Ovary (tissue), 7 donors: ENCODE results near the genes ANGPTL7, AGTRAP and VPS13D.

DNA sequence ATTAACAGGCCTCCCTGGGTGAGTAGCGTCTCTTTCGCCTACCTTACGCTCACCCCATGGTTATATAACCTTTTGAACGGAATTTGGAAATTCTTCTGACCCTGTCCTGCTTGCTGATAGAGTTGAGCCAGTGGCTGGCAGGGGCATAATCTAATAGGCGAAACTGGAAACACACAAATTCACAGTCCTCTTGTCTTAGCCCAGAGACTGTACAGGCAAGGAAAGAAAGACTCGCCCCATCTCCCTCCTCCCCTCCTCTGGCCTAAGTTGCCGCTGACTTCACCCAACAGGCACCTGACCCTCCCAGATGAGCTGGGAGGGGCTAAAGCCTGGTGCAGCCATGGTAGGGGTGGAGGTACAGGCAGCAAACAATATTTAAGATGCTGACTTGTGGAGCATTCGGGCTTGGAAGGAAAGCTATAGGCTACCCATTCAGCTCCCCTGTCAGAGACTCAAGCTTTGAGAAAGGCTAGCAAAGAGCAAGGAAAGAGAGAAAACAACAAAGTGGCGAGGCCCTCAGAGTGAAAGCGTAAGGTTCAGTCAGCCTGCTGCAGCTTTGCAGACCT is at the start of gene ANGPTL7:
Gene ANGPTL7, plus strand, starts transcription at position 402 of the 566 bp plus-strand sequence.
- PRO-cap, 7 experiments = no peak in any of the 7 experiments
- RAMPAGE, long total RNA, 2 experiments = no peak in any of the 2 experiments

DNA sequence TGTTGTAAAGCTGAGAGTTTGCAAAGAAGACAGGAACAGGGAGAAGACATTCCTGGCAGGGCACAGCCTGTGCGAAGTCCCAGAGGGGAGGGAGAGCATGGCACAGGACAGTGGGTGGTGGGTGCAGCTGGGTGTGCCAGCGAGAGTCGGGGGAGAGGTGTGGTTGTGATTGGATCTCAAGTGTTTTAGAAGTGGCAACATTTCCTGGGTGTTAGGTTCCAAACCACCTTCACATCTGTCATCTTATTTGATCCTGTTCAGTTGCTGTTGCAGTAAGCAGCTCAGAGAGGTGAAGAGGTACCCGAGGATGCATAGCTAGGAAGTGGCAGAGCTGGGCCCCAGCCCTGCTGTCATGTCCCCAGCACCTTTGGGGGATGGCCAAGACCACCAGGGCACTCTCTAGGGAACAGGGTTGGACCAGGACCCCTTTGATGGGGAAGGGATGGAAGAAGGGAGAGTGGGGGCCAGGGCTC is 22.0 kb upstream of the DISP3 start:
- PRO-cap, 7 experiments = no peak in any of the 7 experiments
- RAMPAGE, long total RNA, 2 experiments = no peak in any of the 2 experiments

- PRO-cap, 7 experiments = no peak in any of the 7 experiments
- RAMPAGE, long total RNA, 2 experiments = no peak in any of the 2 experiments
Measured at GRCh38 chr1:11675861-11676850, 4.8 kb downstream of the MAD2L2 start.

- PRO-cap, 7 experiments = no peak in any of the 7 experiments
- RAMPAGE, long total RNA, 2 experiments = no peak in any of the 2 experiments
Measured at GRCh38 chr1:11707657-11708067, 16.2 kb downstream of the DRAXIN start.

GRCh38 chr1:11735736-11736343 is at the start of gene AGTRAP:
Gene AGTRAP (plus strand): TSS chr1:11736136.
- PRO-cap, 7 experiments = peak in 7 of 7 experiments; most common plus-strand start chr1:11736136 (in 5); most common minus-strand start chr1:11736000 (in 5)
- RAMPAGE, long total RNA, 2 experiments = start-site peak on the plus strand in 1 of 2 experiments, at chr1:11736121-11736179 at its widest, 353 reads per replicate

DNA sequence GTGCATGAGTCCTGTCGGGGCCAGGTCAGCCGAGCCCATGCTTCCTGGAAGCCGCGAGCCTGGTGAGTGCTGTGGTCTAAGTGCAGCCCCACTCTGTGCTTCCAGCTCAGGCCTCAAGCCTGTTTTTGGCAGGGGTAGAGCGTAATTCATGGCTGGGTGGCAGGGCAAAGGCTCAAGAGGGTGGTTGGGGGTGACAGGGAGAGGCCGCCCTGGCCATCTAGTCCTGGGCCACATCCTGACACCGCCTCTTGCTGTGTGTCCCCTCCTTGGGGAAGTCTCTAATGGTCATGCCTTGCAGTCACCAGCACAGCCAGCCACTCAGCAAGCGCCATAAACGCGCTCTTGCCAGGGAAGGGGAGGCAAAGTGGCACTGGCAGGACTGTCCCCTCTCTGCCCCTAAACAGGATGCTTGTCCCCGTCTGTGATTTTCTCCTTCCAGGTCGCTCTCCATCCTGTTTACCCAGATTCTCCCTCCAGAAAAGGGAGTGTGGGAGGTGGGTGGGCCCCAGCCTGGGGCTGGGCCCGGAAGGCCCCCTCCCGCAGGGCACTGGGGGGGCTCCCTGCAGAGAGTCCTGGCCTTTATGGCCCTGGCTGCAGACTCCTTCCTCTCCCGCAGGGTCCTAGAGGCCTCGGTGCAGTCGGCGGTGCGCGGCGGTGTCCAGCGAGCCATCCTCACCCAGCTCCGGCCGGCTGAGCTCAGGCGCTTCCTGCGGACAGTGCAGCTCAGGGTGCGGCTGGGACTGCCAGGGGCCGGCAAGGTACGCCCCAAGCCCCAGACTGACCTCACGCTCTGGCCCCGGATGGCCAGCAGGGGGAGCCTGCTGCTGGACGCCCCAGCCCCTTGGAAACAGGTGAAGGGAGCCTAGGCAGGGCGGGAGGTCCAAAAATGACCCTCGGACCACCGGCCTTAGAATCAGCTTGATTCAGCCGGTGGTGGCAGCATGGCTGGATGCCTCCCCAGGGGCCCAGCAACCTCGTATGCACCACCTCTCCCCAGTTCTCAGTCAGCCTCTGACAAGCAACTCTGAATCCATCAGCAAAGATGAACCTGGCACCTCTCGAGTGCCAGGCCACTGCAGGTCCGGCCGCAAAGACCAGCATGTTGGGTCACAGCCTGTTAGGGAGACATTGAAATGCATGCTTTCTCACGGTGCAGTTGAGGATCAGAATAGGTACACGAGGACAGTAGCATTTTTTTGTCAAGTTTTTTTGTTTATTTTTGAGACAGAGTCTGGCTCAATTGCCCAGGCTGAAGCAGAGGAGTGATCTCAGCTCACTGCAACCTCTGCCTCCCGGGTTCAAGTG is 20.8 kb downstream of the MTHFR start:
- PRO-cap, 7 experiments = peak in 7 of 7 experiments; most common plus-strand start position 635 of the sequence (in 7); most common minus-strand start position 489 of the sequence (in 3)
- RAMPAGE, long total RNA, 2 experiments = no peak in any of the 2 experiments

GRCh38 chr1:11794930-11796190 is 10.4 kb downstream of the MTHFR start:
- PRO-cap, 7 experiments = no peak in any of the 7 experiments
- RAMPAGE, long total RNA, 2 experiments = no peak in any of the 2 experiments

- PRO-cap, 7 experiments = no peak in any of the 7 experiments
- RAMPAGE, long total RNA, 2 experiments = no peak in any of the 2 experiments
Measured at GRCh38 chr1:11919447-11920666, 6.4 kb downstream of the KIAA2013 start.

DNA sequence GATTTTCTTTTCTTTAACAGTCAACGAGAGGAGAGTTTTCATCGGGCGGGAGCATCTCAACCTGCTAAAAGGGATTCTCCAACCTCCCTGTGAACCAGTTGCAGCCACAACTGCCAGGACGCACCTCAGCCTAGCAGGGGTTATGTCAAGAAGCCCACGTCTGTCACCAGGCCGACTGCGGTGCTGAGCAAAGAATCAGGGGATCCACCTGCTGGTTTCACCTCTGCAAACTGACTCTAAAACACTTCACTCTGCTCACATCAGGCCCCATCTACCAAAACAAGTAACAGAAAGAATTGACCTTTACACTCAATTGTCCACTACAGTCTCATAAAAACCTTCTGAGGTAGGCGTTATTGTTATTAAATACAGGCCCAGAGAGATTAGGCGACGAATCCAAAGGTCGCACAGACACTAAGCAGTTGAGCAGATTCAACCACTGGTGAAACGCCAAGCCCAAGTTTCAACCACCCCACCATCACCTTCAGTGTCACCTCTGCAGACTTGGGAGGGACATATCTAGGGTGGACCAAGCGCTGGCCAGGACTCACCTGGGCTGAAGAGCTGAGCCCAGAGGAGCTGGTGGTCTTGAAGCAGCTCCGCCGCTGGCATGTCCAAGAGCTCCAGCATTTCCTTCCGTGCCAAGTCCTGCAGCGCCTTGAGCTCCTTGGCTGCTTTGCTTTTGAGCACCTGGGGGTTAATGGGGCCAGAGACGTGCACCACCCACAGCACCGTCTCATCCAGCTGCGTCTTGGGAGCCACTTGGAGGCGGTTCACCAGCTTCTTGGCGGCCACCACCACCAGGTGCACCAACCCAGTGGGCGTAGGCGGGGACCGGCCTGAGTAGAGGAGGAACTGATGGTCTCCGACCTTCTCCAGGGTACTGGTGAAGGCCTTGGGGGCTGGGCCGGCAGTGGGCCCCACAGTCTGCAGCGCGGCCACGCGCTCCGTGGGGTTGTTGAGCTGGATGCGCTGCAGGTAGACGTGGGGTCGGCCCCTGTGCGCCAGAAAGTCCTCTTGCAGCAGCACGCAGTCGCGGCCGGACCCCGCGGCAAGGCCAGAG is 1.2 kb downstream of the KIAA2013 start:
- PRO-cap, 7 experiments = no peak in any of the 7 experiments
- RAMPAGE, long total RNA, 2 experiments = no peak in any of the 2 experiments

- PRO-cap, 7 experiments = no peak in any of the 7 experiments
- RAMPAGE, long total RNA, 2 experiments = no peak in any of the 2 experiments
Measured at GRCh38 chr1:11991933-11992229, 11.6 kb downstream of the MFN2 start.

- PRO-cap, 7 experiments = no peak in any of the 7 experiments
- RAMPAGE, long total RNA, 2 experiments = no peak in any of the 2 experiments
Measured at GRCh38 chr1:12001980-12002465, 17.3 kb upstream of the MIIP start.

DNA sequence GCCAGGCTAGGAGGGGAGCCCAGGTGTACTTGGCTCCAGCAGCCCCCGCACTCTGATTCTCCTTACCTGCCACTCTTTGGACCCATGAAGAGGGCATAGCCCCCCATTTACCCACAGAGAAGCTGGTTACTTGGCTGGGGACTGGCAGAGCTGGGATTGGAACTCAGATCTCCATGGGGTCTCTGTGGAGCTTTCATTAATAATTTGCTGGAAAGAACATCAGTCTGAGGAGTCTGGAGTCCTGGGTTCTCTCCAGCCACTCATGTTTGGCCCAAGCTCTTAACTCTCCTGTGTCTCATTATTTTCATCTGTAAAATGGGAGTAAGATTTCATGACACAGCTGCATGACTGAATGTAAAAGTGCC is 8.9 kb upstream of the MIIP start:
- PRO-cap, 7 experiments = no peak in any of the 7 experiments
- RAMPAGE, long total RNA, 2 experiments = no peak in any of the 2 experiments

- PRO-cap, 7 experiments = peak in 1 of 7 experiments; most common minus-strand start chr1:12079659 (in 1)
- RAMPAGE, long total RNA, 2 experiments = no peak in any of the 2 experiments
Measured at GRCh38 chr1:12079536-12079884, 16.4 kb downstream of the TNFRSF8 start.

DNA sequence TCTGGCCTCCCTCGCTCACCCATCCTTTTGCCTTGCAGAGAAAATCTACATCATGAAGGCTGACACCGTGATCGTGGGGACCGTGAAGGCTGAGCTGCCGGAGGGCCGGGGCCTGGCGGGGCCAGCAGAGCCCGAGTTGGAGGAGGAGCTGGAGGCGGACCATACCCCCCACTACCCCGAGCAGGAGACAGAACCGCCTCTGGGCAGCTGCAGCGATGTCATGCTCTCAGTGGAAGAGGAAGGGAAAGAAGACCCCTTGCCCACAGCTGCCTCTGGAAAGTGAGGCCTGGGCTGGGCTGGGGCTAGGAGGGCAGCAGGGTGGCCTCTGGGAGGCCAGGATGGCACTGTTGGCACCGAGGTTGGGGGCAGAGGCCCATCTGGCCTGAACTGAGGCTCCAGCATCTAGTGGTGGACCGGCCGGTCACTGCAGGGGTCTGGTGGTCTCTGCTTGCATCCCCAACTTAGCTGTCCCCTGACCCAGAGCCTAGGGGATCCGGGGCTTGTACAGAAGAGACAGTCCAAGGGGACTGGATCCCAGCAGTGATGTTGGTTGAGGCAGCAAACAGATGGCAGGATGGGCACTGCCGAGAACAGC is 24.4 kb upstream of the TNFRSF1B start:
- PRO-cap, 7 experiments = no peak in any of the 7 experiments
- RAMPAGE, long total RNA, 2 experiments = no peak in any of the 2 experiments

DNA sequence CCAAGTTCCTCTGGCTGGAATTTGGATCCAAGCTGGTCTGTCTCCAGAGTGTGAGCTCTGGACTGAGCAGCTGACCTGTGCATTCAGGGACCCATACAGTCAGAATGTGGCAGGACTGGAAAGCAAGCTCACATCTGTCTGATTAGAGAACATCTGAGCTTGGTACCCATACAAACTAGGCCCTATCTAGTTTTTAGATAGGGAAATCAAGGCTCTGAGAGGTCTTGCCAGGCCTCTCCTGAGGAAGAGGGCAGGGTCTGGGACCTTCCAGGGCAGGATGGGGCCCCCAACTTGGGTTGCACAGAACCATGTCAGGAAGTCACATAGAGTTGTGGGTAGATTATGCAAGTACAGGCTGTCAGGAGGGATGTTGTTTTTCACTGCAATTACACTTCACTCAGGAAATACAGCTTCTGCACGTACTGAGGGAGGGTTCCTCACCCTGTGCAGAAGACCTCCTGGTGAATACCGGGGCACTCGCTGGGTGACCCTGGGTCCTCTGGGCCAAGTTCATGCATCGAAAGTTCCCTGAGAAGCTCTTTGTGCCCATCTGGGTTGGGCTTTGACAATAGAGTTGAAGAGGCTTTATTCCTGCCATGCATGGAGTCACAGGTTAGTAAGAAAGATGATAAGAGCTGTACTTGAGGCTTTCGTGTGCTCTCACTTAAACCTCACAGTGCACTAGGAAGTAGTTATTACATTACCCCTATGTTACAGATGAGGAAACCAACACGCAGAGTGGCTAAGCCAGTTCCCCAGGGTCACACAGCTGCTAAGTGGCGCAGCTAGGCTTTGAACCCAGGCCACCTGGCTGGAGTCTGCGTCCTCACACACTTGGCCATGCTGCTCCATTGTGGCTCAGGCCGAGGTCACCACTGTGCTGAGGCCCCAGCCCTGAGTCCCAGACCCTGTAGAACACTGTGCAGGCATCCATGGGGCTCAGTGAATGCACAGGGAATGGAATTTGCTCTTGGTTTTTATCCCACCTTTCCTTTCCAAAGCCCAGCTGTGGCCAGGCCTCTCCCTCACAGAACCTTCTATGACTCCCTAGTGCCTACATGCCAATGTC is 16.2 kb upstream of the TNFRSF1B start:
- PRO-cap, 7 experiments = no peak in any of the 7 experiments
- RAMPAGE, long total RNA, 2 experiments = no peak in any of the 2 experiments

DNA sequence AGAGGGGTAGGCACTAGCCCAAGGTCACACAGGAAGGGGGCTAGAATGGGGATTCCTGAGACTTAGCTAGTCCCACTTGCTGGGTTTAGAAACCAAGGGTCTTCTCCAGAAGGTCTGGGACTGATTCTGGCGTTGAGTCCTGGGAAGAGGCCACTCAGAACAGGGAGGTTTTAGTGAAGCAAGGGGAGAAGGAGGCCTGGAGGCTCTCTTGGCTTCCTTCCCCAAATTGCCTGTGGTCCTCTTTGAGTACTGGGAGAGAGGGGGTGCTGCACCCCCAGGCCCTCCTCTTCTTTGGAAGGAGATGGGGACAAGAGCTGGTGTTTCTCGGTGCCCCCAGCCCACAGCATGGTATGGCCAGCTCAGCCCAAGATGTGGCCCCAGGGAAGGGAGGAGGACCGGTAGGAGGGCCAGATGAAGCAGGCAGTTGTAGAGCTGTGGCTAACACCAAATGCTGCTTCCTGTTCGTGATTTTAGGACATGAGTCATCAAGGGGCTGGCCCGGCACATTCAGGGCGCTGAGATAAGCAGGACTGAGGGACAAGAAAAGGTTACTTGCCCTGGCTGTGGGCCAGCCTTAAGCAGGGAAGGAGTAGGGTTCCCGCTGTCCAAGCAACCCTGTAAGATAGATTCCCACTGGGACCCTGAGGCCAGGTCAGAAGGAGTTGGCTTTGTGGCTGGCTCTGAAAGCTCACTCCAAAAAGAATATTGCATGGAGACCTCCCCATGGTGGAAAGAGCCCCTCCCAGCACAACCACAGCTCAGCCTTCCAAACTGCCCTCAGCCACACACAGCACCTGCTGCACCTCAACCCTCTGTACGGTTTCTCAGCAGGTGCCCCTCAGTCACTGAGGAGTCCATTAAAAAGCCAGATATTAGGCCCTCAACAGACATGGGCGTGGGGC is 5.0 kb upstream of the TNFRSF1B start:
- PRO-cap, 7 experiments = no peak in any of the 7 experiments
- RAMPAGE, long total RNA, 2 experiments = no peak in any of the 2 experiments

DNA sequence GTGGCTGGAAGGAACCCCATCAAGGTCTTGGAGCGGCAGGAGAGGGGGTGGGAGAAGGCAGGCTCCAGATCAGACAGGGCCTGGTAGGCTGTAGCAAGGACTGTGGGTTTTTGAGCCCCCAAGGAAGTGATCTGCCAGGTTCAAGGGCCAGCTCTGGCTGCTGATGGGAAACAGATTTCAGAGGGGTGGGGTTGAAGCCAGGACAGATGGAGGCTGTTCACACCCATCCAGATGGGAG is 24.6 kb upstream of the VPS13D start:
- PRO-cap, 7 experiments = no peak in any of the 7 experiments
- RAMPAGE, long total RNA, 2 experiments = no peak in any of the 2 experiments

DNA sequence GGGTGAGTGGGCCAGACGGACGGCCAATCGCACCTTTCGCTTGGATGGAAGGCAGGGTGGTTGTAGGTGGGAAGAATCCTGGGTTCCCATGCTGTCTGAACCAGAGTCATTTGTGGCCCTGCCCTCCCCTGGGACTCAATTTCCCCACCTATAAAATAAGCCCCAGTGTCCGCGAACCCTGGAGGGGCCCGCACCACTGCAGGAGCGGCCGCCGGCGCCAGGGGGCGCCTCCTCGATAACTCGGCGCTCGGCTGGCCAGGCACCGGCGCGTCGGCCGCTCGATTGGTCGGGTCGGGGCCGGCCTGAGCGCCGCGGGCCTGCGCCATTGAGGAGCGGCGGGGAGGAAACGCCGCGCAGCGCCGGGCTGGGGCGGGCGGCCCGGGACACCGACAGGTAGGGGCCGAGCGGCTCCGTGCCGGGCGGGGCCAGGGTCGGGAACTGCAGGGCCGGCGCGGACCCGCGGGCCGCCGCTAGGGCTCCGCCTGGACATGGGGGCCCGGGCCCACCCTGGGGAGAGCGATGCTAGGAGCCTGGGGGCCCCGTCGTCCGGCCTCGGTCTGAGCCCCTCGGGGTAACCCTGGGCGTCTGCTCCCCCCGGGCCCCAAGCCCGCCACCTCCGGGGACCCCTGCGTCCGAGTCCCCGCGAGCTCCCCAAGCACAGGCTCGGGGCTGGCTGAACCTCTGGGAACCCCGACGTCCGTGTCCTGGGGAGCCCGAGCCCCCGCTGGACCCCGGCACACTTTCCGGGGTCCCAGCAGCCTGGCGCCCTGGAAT is at the start of gene VPS13D:
Gene VPS13D, plus strand, starts transcription at position 303 of the 774 bp plus-strand sequence.
- PRO-cap, 7 experiments = peak in 7 of 7 experiments; most common plus-strand start position 325 of the sequence (in 6); most common minus-strand start position 206 of the sequence (in 2)
- RAMPAGE, long total RNA, 2 experiments = start-site peak on the plus strand in 2 of 2 experiments, centred at positions 334 to 346 of the sequence, 233 to 407 reads per replicate

DNA sequence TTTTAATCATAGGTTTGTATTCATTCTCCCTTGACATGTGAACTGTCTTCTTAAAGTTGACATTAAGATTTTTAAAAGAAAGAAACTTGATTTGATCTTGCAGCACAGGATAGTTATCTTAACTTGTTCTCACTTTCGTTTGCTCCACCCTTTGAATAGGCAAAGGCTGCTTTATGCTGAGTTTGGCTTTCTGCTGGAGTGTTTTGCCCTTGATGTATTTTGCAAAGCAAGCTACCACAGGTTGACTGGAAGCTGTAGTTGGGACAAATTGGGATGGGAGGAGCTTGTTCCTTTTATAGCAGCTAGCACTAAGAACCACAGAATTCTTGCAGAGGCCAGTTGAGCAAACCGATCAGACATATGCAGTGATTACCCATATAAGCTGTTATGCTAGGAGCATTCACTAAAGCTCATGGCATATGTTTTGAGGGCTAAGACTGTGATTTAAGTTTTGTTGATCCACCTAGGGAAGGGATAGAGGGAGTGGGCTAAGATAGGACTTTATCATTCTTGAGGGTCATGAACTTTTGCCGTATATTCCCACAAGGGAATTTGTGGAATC is 130.0 kb downstream of the VPS13D start:
- PRO-cap, 7 experiments = no peak in any of the 7 experiments
- RAMPAGE, long total RNA, 2 experiments = no peak in any of the 2 experiments

DNA sequence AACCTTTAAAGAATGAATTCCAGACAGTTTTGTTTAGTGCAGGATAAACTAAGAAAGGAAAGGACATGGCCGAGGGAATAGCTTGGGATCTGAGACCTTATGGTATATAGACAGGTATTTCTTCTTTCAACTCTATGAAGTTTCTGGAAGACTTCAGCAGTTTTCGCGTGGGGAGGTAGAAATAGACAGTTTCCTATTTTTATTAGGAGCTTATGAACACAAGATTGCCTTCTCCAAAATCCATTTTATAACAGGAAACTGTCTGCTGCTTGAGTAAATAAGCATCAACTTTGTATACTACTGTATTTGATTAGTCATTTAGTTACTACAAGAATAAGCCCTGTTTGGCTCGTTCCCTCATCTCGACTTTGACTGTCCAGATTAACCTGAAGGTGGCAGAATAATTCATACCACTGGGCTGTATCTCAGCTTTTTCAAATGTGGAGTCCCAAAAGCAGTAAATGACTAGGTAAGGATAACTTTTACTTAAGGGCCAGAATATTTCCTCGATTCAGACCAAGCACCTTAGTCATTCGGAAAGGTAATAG is 177.5 kb downstream of the VPS13D start:
- PRO-cap, 7 experiments = no peak in any of the 7 experiments
- RAMPAGE, long total RNA, 2 experiments = no peak in any of the 2 experiments